Jejunum (tissue), 1 donor: ENCODE results near the genes ACTL9, OR1M1, OR7D2, ZNF266, ZNF560, COL5A3 and PPAN.

- PRO-cap, result no peak
Measured at GRCh38 chr19:8591838-8592910, 14.9 kb upstream of the MYO1F start.

- PRO-cap, result no peak
Measured at GRCh38 chr19:8698690-8698921, at the start of gene ACTL9. TSS of gene ACTL9 (minus strand) at chr19:8698795.

- PRO-cap, result no peak
Measured at GRCh38 chr19:9086755-9087174, at the start of gene OR1M1. TSS of gene OR1M1 (plus strand) at chr19:9087061.

GRCh38 chr19:9178792-9179114 lies at the start of gene OR7D2:
TSS of gene OR7D2 (plus strand) at chr19:9178979.
- PRO-cap, result no peak

GRCh38 chr19:9434805-9436169 lies at the start of gene ZNF266:
TSS of gene ZNF266 (minus strand) at chr19:9435573.
- PRO-cap, result bidirectional peak, plus-strand start at chr19:9435608, minus-strand start at chr19:9435541

- PRO-cap, result no peak
Measured at GRCh38 chr19:9498507-9499011, at the start of gene ZNF560. TSS of gene ZNF560 (minus strand) at chr19:9498616.

DNA sequence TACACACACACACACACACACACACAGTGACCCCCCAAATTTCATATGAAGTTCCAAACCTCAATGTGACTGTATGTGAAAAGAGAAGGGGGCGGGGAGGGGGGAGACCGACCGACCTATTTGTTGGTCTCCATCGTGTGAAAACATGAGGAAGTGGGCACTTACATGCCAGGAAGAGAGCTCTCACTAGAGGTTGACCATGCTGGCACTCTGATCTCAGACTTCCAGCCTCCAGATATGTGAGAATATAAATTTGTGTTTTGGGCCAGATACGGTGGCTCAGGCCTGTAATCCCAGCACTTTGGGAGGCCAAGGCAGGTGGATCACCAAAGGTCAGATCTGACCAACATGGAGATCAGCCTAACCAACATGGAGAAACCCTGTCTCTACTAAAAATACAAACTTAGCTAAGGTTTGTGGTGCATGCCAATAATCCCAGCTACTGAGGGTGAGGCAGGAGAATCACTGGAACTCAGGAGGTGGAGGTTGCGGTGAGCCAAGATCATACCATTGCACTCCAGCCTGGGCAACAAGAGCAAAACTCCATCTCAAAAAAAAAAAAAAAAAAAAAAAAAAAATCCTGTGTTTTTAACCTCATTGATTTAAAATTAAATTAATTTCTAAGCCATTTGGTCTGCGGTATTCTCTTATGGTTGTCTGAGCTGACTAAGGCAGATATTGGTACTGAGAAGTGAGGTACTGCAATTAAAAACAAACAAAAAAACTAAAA lies 24.3 kb downstream of the ZNF562 start:
- PRO-cap, result no peak

DNA sequence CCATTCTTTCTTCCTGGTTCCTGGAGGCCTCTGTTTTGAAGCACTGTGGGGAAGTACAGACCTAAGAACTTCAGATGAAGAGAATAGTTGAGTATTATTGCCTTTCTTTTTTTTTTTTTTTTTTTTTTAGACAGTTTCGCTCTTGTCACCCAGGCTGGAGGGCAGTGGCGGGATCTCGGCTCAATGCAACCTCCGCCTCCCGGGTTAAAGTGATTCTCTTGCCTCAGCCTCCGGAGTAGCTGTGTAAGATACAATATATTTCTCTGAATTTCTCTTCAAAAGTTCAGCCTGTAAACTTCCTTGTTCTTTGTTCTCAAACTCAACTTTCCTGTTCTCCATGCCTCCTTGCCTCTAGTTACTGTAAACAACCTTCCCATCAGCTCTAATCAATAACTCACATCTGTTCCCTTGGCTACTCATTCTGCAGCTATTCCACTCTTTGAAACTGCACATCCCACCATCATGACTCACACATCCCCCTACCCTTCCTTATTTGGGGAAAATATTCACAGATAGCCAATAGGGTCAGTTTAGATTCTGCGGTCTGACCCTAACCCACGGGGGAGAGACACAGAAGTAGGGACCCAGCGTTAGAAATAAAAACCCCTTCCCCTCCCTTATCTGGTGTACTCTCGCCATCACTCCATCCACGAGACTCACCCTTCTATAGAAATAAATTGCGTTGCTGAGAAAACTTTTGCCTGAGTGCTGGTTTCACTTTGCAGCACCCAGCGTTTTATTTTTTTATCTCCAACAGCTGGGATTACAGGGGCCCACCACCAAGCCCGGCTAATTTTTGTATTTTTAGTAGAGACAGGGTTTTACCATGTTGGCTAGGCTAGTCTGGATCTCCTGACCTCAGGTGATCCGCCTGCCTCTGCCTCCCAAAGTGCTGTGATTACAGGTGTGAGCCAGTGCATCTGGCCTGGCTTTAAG lies 2.0 kb downstream of the ZNF562 start:
- PRO-cap, result no peak

- PRO-cap, result bidirectional peak, plus-strand start at chr19:9785895, minus-strand start at chr19:9786122
Measured at GRCh38 chr19:9785390-9786460, 17.2 kb upstream of the ZNF846 start.

GRCh38 chr19:10010062-10010845 lies at the start of gene COL5A3:
TSS of gene COL5A3 (minus strand) at chr19:10010504.
- PRO-cap, result bidirectional peak, plus-strand start at chr19:10010679, minus-strand start at chr19:10010504

- PRO-cap, result unidirectional peak, plus-strand start at chr19:10106353
Measured at GRCh38 chr19:10105820-10106946, at the start of gene PPAN. TSS of gene PPAN (plus strand) at chr19:10106362.

DNA sequence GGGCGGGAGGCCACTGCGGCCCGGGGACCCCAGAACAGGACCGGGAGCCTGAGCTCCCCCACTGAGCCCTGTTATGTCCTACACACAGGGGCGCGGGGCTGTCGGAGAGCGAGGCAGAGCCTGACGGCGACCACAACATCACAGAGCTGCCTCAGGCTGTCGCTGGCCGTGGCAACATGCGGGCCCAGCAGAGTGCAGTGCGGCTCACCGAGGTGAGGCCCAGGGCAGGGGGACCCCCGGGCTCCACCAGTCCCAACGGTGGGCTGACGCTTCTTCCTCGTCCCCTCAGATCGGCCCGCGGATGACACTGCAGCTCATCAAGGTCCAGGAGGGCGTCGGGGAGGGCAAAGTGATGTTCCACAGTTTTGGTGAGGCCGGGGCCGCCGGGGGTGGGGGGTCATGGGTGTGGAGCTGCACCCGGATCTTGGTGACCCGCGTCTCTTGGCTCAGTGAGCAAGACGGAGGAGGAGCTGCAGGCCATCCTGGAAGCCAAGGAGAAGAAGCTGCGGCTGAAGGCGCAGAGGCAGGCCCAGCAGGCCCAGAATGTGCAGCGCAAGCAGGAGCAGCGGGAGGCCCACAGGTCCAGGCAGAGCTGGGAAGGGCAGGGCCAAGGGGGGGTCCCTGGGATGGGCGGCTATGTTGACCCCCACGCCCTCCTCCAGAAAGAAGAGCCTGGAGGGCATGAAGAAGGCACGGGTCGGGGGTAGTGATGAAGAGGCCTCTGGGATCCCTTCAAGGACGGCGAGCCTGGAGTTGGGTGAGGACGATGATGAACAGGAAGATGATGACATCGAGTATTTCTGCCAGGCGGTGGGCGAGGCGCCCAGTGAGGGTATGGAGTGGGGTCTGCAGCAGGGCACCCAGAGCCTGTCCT lies 1.2 kb upstream of the P2RY11 start:
- PRO-cap, result no peak

GRCh38 chr19:10116220-10116433 lies 3.6 kb downstream of the EIF3G start:
- PRO-cap, result no peak

- PRO-cap, result no peak
Measured at GRCh38 chr19:10177062-10177789, 17.5 kb downstream of the DNMT1 start.

DNA sequence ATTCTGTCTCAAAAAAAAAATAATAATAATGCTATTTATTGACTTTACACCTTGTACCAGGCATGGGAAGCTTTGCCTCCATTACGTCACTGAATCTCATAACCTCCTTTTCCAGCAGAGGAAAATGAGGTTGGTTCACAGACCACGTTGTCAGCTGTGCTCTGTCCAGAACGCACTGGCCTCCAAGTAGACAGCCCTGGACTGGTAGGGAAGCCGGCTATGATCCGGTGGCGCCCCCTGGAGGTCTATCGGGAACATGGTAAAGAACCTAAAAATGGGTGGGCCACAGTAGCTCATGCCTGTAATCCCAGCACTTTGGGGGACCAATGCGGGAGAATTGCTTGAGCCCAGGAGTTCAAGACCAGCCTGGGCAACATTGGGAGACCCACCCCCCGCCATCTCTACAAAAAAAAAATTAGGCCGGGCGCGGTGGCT lies 1.9 kb upstream of the MRPL4 start:
- PRO-cap, result no peak

DNA sequence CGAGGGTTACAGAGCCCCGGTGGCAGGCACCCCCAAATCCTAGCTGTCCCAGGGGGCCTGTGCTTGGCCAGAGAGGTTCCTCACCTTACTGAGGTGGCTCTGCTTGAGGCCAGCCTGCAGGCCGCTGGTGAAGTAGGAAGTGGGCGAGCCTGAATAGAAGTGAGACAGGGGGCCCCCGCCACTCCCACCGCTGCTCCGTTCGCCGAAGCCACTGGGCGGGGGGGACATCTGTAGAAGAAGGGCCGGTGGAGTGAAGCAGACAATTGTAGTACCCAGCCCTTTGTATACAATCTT lies 2.3 kb upstream of the FDX2 start:
- PRO-cap, result no peak

DNA sequence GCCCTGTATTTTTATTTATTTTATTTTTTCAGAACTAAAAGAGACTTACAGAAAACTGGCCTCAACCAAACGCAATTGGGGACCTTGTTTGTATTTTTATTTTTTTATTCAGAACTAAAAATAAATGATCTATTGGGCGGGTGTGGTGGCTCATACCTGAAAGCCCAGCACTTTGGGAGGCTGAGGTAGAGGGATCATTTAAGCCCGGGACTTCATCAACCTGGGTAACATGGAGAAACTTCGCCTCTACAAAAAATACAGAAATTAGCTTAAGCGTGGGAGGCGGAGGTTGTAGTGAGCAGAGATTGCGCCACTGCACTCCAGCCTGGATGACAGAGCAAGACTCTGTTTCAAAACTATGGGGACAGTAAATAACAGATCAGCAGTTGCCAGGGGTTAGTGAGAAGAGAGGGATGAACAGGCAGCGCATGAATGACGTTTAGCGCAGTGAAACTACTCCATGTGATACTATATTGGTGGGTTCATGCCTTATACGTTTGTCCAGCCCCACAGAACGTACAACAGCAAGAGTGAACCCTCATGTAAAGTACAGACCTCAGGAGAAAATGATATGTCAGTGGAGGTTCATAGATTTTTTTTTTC lies 7.0 kb upstream of the ICAM3 start:
- PRO-cap, result no peak

GRCh38 chr19:10353315-10353752 lies 13.9 kb upstream of the ICAM3 start:
- PRO-cap, result no peak

- PRO-cap, result no peak
Measured at GRCh38 chr19:10390606-10391736, 10.6 kb upstream of the TYK2 start.

DNA sequence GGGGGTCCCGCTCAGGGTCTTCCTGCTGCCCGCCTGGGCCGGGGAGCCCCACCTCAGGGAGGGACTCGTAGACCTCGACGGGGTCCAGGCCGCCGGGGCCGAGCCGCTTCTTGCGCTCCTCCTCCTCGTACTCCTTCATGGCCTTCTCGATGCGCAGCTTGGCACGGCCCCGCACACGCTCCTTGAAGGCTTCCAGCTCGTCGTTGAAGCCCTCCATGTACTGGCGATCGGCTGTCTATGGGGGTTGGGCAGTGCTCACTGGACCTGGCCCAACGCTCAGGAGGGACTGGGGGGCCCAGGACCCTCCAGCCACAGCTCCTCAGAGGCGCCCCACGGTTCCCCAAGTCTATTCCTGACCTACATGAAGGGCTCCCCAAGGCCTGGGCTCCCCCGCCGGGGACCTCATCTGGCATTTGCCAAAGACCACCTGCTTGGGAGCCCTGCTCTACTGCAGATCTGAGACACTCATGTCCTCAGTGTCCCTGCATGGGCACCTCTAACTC lies 10.1 kb downstream of the CDC37 start:
- PRO-cap, result no peak